Anterior vena cava (tissue), 1 donor: ENCODE measurements around the genes VEPH1, MLF1, GFM1 and IQCJ.

DNA sequence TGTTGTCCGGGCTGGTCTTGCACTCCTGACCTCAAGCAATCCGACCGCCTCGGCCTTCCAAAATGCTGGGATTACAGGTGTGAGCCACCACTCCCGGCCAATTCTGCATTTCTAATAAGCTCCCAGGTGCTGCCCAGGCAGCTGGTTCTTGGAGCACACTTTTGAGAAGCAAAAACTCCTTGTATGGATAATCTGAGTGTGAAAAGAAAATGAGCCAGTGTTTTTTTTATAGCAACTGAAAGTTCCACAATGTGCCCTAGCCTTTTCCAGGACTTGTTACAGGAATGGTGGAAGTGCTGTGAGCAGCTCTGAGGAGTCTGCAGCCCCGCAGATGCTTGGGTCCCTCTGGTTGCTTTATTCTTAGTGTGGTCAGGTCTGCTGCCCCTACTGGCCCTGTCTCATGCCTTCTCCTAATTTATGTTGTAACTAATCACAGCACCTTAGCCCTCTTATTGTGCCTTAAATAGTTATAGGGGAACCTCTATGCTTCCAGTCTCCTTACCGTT lies 13.5 kb upstream of the KCNAB1 start:
- PRO-cap: no peak

- PRO-cap: bidirectional peak, plus-strand start at chr3:156606306, minus-strand start at chr3:156606313
These were observed 50.9 kb upstream of the SSR3 start for GRCh38 chr3:156605408-156606579.

DNA sequence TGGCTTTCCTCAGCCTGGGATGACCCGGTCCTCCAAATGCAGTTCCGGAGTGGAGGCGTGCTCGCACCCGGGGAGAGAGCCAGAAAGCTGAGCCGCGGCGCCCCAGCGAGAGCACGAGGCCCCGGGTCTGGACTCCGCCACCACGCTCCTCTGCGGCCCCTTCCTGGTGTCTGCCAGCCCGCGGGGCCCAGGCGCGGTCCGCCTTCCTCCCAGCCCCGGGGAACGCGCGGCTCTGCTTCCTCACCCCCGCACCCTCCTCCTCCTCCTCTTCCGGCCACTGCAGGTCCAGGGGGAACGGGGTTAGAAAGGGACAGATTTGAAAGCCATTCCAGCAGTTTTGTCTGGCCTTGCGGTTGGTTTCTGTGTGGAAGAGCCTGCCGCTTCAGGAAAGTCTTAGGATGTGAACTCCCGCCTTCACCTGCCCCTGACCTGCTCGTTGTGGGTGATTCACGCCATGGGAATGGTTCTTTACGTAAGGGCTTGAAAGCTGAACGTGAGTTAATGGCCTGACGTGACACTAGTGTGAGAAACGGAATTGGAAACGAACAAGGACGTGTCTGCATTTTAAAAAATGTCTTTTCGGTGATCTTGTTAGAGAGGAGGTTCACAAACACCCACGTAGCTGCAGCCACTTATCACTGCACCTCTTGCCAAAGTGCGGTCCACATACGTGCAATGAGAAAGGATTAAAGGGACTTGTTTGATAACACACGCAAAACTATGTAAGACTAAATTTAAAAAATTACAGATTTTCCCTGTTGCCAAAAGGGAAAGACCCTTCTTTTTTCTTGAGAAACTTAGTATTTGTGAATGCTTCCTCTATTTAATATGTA lies 451 bp downstream of the LEKR1 start:
- PRO-cap: bidirectional peak, plus-strand start at position 525 of the sequence, minus-strand start at position 426 of the sequence

- PRO-cap: no peak
These were observed 82.4 kb downstream of the CCNL1 start for GRCh38 chr3:157077423-157078090.

GRCh38 chr3:157081381-157082153 lies 78.4 kb downstream of the CCNL1 start:
- PRO-cap: unidirectional peak, plus-strand start at chr3:157081783

GRCh38 chr3:157088439-157089034 lies 71.4 kb downstream of the CCNL1 start:
- PRO-cap: bidirectional peak, plus-strand start at chr3:157088924, minus-strand start at chr3:157088611

DNA sequence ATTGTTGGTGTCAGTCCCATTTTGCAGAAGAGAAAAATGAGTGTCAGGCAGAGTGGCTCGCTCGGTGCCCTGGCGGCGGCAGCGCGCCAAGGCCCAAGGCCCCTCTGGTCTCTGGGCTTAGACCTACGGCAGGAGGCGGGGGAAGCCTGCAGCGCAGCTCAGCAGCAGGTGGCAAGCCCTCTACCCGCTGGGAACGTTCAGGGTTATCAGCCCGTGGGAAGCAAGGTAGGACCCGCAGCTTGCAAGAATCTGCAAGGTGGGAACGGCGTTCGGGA lies 39.9 kb downstream of the CCNL1 start:
- PRO-cap: no peak

DNA sequence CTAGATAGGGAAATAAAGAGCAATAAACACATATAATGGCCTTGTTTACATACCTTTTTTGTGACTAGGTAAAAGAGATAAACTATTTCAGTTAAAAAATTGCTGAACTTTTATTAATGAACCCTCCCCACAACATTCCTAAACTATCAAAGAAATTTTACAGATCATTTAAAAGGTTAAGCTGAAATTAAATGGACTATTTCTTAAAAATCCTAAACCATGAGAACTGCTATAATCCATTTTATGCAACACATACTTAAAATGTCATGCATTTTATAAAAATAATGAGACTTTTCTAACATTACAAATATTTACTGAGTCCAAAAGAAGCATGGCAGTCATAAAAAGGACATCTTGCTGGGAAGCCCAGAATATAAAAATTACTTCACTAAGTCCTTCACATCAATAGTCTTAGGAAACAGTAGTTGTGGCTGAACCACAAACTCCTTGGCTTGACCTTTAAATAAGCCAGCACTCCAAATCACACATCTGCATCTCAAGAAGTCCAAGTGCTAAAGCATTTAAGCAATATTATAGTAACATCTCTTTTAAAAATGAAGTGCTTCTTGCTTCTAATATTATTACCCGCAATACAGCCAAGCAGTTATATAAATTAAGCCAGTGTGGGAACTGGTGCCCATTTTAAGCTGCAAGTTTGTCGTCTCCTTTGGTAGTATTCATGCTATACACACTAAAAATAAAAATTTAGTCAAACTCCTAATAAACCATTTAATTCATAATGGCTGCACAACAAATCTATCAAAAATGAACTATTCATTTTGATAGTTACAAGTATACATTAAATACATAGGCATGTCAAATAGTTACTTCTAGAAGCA lies 8.8 kb downstream of the CCNL1 start:
- PRO-cap: no peak

DNA sequence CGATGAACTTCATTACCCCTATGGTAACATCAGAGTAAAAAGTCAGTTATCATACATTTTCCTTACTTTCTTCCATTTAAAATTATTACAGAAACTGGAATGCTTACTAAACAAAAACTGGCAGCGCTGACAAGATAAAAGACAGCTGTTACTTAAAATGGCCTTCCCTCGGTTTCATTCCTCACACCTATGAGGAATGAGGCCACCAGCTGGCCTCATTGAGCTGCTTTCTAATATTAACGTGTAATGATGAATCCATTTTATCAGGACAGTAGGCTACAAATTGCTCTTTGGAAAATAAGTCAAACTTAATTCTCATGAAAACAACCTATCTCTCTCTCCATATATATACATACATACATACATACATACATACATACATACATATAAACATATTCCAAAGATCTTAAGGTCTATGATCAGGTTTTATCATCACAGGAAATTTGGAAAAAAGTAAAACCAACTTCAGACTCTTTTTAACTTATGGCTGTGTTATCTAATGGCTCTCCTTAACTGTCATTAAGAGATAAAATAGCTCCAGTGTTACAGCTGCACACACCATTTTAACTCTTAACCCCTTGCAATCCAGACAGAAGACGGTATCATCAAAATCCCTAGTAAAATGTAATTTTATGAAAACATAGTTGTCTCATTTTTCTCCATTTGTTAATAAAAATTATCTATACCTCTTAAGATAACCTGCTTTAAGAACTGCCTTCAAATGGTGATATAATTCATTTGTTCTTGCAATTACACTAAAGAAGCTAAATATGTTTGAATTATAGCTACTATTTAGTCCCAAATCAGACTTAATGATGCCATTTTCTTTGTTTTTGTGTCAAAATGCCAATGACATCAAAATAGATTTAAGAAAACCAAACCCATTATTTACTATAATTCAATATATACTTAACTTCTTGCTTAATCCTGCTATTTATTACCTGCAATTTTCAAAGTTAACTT lies 5.1 kb downstream of the CCNL1 start:
- PRO-cap: no peak

DNA sequence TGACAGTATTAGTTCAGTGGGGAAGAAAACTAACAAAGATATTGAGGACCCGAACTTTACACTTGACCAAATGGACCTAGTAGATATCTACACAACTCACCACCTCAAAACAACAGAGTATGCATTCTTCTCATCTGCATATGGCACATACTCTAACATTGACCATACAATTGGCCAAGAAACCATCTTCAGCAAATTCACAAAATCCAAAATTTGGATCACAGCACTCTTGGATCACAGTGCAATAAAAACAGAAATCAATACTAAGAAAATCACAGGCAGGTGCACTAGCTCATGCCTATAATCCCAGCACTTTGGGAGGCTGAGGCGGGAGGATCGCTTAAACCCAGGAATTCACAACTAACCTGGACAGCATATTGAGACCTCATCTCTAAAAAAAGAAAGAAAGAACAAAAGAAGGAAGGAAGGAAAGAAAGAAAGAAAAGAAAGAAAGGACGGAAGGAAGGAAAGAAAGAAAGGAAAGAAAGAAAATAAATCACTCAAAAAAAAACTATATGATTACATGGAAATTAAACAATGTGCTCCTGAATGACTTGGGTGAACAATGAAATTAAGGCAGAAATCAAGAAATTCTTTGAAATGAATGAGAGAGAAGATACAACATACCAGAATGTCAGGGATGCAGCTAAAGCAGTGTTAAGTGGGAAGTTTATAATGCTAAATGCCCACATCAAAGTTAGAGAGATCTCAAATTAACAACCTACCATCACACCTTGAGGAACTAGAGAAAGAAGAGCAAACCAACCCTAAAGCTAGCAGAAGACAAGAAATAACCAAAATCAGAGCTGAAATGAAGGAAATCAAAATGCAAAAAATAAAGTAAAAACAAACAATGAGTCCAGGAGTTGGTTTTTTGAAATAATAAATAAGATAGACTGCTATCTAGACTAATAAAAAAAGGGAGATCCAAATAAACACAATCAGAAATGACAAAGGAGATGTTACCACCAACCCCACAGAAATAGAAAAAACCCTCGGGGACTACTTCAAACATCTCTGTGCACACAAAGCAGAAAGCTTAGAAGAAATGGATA lies 29.4 kb upstream of the CCNL1 start:
- PRO-cap: no peak

DNA sequence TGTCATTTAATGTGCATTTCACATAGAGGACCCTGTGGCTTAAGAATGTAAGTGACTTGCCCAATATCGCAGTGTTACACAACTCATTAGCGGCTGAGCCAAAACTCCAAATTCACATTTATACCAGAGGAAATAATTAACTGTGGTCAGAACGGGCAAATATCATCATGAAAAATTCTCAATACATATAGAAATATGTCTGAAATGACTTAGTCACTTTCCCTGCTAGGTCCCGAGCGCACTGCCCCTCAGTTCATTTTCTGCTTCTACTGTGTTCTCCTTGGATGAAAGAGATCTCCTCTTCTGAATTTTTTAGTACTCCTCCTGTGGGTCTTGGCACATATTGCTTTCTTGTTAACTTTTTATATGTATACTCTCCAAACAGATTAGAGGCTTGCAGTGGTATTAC lies 33.0 kb downstream of the PTX3 start:
- PRO-cap: no peak

- PRO-cap: no peak
These were observed at the start of gene VEPH1 for GRCh38 chr3:157503094-157503879. TSS of gene VEPH1 (minus strand) at chr3:157503416.

- PRO-cap: no peak
These were observed 8.5 kb downstream of the SHOX2 start for GRCh38 chr3:158097364-158098389.

- PRO-cap: no peak
These were observed 1.2 kb downstream of the SHOX2 start for GRCh38 chr3:158104917-158105503.

- PRO-cap: bidirectional peak, plus-strand start at chr3:158571194, minus-strand start at chr3:158571057
These were observed at the start of gene MLF1 for GRCh38 chr3:158570810-158571836. TSS of gene MLF1 (plus strand) at chr3:158571194.

GRCh38 chr3:158644182-158645047 lies at the start of gene GFM1:
TSS of gene GFM1 (plus strand) at chr3:158644527.
- PRO-cap: unidirectional peak, plus-strand start at chr3:158644635

DNA sequence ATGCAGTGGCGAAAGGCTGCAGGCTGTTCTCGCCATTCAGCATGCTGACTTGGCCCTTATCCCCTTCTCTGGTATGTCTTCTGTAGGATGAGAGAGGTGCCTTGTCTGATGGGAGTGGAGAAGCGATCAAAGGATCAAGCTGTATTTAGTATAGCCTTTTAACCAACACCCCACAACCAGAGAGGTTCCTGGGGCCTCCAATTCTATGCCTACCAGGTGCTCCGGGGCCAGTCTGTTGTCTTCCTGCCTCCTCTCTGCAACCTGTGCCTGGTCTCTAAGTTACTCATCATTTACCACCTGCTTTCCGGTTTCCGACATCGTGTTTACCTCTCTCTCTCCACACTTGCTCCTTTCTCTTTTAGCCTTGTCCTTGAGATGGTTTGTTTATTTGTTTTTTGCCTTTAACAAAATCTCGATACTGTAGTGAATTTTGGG lies 31.5 kb upstream of the MFSD1 start:
- PRO-cap: no peak

DNA sequence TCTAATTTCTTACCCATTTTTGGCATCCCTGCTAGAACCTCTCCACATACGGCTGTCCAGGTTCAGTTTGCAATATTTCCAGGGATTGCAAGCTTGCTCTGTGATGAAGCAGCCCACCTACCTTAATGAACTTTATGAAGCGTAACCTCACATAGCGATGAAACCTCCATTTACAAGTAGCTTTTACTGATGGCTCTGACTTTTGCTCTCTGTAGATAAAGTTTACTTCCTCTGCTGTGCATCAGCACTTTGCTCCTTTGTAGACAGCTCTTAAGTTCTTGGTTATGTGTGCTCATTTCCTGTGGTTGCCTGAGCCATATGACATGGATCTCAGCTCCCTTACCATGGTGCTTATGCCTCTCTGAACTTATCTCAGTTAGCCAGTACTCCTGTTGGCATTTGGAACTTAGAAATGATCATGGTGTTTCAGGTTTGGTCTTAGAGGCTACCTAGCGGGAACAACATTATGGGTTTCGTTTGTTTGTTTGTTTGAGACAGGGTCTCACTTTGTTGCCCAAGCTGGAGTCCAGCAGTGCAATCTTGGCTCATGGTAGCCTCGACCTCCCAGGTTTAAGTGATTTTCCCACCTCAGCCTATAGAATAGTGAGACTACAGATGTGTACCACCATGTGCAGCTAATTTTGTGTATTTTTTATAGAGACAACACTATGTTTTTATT lies 7.8 kb downstream of the MFSD1 start:
- PRO-cap: no peak

GRCh38 chr3:159069100-159069530 lies at the start of gene IQCJ:
TSS of gene IQCJ (plus strand) at chr3:159069319.
- PRO-cap: no peak

GRCh38 chr3:159775211-159776501 lies 449.6 kb upstream of the C3orf80 start:
- PRO-cap: unidirectional peak, minus-strand start at chr3:159775694; bidirectional peak, plus-strand start at chr3:159775939, minus-strand start at chr3:159775694